Sigmoid colon (tissue), 4 donors: ENCODE results near the genes SF3B2 and C11orf80.

DNA sequence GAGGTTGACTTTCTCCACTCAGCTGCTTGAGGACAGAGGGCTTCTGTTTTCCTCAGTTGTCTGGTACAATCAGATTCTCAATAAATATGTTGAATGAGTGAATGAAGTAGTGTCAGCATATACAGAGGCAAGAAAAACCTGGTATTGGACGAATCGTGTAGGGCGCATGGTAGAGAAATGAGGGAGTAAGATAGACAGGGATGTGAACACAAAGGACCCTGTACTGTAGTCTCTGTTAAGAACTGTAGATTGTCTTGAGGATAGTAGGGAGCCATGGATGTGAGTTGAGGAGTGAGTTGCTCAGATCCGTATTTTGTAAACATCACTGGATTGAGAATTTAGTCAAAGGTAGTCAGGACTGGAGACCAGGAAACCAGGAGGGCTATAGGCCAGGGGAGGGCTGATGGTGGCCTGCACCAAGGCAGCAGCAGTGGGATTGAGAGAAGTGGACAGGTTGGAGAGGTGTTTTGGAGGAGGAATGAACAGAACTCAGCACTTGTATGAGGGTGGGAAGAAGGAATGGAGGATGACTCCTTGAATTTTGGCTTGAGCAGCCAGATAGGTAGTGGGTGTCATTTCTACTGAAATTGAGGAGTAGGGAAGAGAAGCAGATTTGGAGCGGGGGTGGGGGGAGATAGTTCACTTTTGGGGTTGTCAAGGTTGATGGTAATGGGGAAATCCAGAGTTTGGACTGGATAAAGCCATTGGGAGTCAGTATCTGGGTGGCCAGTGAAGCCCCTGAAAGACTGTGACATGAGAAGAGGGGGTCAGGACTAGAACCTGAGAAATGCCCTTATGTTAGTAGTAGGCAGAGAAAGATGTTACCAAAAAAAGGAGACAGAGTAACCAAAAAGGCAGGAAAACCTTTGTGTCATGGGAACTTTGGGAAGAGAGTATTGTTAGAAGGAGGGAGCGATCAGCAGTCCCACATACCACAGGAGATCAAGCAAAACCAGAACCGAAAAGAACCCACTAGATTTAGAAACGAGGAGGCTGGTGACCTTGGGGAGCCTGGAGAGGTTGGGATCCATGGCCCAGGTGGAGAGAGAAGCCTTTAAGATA lies 1.2 kb downstream of the SART1 start:
- PRO-cap: no peak
- RAMPAGE, long total RNA, 4 experiments: no peak in any of the 4 experiments

GRCh38 chr11:65968057-65969468 lies 7.0 kb downstream of the SART1 start:
- PRO-cap: no peak
- RAMPAGE, long total RNA, 4 experiments: no peak in any of the 4 experiments

GRCh38 chr11:66051683-66052577 lies at the start of gene SF3B2:
TSS of gene SF3B2 (plus strand) at chr11:66052364.
- PRO-cap: bidirectional peak, plus-strand start at chr11:66052378, minus-strand start at chr11:66052161
- RAMPAGE, long total RNA, 4 experiments: start-site peak on the plus strand in 4 of 4 experiments, at chr11:66052353-66052378 at its widest, 323 to 1,352 reads per replicate

- PRO-cap: no peak
- RAMPAGE, long total RNA, 4 experiments: no peak in any of the 4 experiments
These were observed 7.5 kb downstream of the SF3B2 start for GRCh38 chr11:66059482-66060183.

GRCh38 chr11:66069330-66069957 lies 628 bp upstream of the PACS1 start:
- PRO-cap: unidirectional peak, plus-strand start at chr11:66069676
- RAMPAGE, long total RNA, 4 experiments: no peak in any of the 4 experiments

- PRO-cap: no peak
- RAMPAGE, long total RNA, 4 experiments: no peak in any of the 4 experiments
These were observed 921 bp downstream of the KLC2 start for GRCh38 chr11:66258248-66259000.

GRCh38 chr11:66260782-66261192 lies 3.3 kb downstream of the KLC2 start:
- PRO-cap: no peak
- RAMPAGE, long total RNA, 4 experiments: no peak in any of the 4 experiments

DNA sequence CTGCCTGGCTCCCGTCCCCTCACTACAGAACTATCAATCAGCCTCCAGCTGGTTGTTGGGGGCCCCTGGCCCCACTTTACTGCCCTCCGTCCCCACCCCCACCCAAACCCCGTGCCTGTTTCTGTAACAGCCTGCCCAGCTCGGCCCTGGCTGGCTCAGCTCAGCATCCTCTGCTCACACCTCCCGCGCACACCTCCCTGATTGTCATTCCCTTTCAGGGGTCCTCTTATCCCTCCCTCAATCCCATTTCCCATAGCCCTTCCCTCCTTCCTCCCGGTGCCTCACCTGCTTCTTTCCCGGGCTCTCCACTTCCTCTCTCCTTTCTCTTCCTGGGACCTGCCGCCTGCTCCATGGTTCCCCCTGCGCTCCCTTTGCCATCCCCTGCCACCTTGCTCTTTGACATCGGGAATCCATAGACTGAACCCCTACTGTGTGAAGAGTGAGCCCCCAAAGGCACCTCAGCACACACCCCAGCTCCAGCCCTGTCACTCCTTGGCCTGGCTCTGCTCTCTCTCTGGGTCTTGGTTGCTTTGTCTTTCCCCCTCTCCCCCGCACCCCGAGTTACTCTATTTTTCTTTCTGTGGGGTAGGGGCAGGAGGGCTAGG lies 1.5 kb downstream of the CNIH2 start:
- PRO-cap: no peak
- RAMPAGE, long total RNA, 4 experiments: no peak in any of the 4 experiments

- PRO-cap: no peak
- RAMPAGE, long total RNA, 4 experiments: no peak in any of the 4 experiments
These were observed 640 bp downstream of the CD248 start for GRCh38 chr11:66315868-66316940.

DNA sequence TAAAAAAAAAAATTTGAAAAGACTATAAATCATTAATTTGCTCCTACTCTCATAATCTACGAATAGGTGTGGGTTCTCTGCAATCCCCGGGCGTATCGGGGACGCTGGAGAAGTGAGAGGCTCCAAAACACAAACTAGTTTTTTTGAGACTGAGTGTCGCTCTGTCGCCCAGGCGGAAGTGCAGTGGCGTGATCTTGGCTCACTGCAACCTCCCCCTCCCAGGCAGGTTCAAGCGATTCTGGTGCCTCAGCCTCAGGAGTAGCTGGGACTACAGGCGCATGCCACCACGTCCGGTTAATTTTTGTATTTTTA lies 707 bp upstream of the SLC29A2 start:
- PRO-cap: no peak
- RAMPAGE, long total RNA, 4 experiments: no peak in any of the 4 experiments

DNA sequence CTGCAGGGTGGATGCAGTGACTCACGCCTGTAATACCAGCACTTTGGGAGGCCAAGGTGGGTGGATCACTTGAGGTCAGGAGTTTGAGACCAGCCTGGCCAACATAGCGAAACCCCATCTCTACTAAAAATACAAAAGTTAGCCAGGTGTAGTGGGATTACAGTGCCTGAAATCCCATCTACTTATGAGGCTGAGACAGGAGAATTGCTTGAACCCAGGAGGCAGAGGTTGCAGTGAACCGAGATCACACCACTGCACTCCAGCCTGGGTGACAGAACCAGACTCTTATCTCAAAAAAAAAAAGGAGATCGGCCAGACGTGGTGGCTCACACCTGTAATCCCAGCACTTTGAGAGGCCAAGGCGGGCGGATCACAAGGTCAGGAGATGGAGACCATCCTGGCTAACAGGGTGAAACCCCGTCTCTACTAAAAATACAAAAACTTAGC lies 8.7 kb upstream of the RBM14 start:
- PRO-cap: no peak
- RAMPAGE, long total RNA, 4 experiments: no peak in any of the 4 experiments

- PRO-cap: no peak
- RAMPAGE, long total RNA, 4 experiments: no peak in any of the 4 experiments
These were observed 8.4 kb upstream of the RBM4 start for GRCh38 chr11:66630004-66630555.

GRCh38 chr11:66632814-66633417 lies 5.6 kb upstream of the RBM4 start:
- PRO-cap: no peak
- RAMPAGE, long total RNA, 4 experiments: no peak in any of the 4 experiments

DNA sequence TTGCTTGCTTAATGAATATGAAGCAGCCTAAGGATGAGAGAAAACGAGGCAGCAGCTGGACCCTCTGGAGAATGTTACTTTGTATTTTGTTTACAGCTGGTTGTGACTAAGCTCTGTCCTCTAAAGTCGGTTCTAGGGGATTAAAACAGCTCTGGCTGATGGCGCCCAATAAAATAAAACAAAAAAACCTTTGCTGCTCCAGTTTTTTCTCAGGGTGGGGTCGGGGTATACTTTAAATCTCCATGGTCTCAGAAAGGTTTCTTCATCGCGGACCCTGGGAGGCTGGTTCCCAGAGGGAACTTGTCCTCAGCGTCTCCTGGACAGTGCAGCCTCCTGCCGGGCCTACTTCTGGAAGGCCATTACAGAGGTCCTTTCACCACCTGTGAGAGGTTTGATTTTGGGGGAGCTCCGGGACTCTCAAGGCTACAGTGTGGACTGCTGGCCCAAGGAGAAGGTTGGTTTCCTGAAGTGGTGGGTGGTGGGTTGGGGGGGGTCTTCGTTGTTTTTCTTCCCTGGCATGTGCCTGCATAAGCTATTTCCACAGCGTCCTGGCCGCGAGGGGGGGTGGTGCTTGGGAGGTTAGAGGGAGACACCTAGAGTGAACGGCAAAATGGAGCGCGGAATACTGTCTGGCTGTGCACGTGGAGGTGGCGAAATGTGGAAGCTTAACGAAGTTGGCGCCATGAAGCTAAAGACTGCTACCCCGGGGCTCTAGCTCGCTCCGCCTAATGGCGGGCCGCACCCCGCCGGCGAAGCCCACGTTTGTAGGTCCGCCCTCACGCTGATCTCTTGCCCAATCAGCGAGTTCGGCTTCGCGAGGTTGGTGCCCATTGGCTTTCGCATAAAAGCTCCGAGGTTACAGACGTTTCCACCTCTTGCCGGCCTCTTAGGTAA lies 587 bp upstream of the RBM4 start:
- PRO-cap: bidirectional peak, plus-strand start outside the sequence, minus-strand start at position 780 of the sequence
- RAMPAGE, long total RNA, 4 experiments: no peak in any of the 4 experiments

- PRO-cap: no peak
- RAMPAGE, long total RNA, 4 experiments: no peak in any of the 4 experiments
These were observed 831 bp downstream of the RBM4B start for GRCh38 chr11:66676651-66677461.

GRCh38 chr11:66722890-66723411 lies 6.1 kb downstream of the SPTBN2 start:
- PRO-cap: no peak
- RAMPAGE, long total RNA, 4 experiments: no peak in any of the 4 experiments

- PRO-cap: bidirectional peak, plus-strand start at chr11:66744801, minus-strand start at chr11:66744680
- RAMPAGE, long total RNA, 4 experiments: start-site peak on the plus strand in 1 of 4 experiments, at chr11:66744771-66744879 at its widest, 24 reads per replicate
These were observed at the start of gene C11orf80 for GRCh38 chr11:66744545-66745645. TSS of gene C11orf80 (plus strand) at chr11:66744769.

DNA sequence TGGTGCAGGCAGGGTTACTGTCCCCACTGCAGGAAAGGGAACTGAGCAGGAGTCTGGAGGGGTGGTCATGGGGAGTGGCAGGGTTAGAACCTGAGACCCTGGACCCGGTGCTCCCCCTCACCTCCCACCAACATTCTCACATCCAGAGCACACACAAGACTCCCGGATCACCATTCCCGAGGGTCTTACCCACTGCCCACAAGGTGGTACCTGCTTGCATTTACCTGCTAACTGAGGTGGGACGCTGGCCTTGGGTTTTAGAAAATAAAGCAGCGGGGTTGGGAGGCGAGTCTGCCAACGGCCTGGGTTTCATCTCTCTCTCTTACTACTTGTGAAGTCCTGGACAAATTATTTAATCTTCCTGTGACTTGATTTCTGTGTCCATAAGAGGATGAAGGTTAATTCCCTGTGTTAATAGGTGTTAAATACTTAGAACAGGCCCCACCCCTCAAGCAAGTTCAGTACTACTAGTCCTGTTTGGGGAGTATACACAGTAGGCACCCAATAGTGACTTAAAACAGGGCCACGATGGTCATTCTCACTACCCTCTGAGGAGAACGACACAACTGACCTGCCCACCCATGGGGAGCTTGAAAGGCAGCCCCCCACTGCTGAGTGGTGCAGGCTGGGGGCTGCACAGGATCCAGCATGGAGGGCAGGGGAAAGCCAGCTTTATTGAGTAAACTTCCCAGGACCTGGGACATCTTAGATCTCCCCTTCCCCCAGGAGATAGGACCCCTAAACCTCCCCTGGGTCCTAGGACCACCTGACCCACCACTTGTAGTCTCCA lies 4.8 kb downstream of the RCE1 start:
- PRO-cap: no peak
- RAMPAGE, long total RNA, 4 experiments: no peak in any of the 4 experiments

- PRO-cap: no peak
- RAMPAGE, long total RNA, 4 experiments: no peak in any of the 4 experiments
These were observed 998 bp upstream of the LRFN4 start for GRCh38 chr11:66855661-66856470.

GRCh38 chr11:66883594-66883925 lies 26.7 kb downstream of the LRFN4 start:
- PRO-cap: no peak
- RAMPAGE, long total RNA, 4 experiments: no peak in any of the 4 experiments